A549 (cell line): ENCODE data around the genes POTEB3 and OR4M2.

DNA sequence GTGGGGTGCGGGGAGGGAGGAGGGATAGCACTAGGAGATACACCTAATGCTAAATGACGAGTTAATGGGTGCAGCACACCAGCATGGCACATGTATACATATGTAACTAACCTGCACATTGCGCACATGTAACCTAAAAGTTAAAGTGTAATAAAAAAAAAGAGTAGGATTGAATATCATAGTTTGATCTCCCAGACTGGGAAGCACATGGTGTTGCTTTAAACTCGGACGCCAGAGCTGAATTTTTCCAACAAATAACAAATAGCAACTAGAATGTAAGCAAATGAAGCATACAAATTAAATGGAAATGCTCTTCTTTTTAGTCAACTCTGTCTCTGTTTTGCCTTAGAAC lies 157.1 kb downstream of the GOLGA6L6 start:
- PRO-cap: no peak
CAGE:
- cytosol, long polyA plus RNA: no peak
- long polyA plus RNA: no peak
- nucleus, long polyA plus RNA: no peak

- PRO-cap: no peak
CAGE:
- cytosol, long polyA plus RNA: no peak
- long polyA plus RNA: no peak
- nucleus, long polyA plus RNA: no peak
Observed at GRCh38 chr15:21440258-21440937, at the start of gene POTEB3. Gene POTEB3 (minus strand): TSS chr15:21440499.

GRCh38 chr15:22080175-22080775 lies at the start of gene OR4M2:
Gene OR4M2 (plus strand): TSS chr15:22080527.
- PRO-cap: no peak
CAGE:
- cytosol, long polyA plus RNA: no peak
- long polyA plus RNA: no peak
- nucleus, long polyA plus RNA: no peak

- PRO-cap: no peak
CAGE:
- cytosol, long polyA plus RNA: no peak
- long polyA plus RNA: no peak
- nucleus, long polyA plus RNA: no peak
Observed at GRCh38 chr15:22227993-22228576, 133.8 kb downstream of the OR4N4 start.

DNA sequence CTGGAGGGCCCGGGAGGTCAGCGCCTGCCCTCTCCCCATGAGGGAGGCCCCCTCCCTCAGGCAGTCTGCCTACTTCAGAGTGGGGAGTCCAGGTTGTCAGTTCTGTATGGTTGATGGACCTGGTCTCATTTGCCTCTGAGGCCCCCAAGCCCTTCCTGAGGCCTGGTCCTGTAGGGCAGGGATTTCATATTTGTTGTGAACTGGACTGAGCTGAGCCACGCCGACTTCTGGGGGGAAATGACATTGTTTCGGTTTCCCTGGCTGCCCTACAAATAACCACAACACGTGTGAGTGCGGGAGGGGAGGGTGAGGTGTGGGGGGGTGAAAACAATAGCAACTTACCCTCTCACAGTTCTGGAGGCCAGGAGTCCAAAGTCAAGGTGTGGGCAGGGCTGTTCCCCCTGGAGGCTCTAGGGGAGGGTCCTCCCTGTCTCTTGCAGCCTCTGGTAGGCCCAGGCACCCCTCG lies 160.3 kb downstream of the OR4N4 start:
- PRO-cap: no peak
CAGE:
- cytosol, long polyA plus RNA: no peak
- long polyA plus RNA: no peak
- nucleus, long polyA plus RNA: no peak

GRCh38 chr15:22837464-22837850 lies 1.0 kb upstream of the NIPA2 start:
- PRO-cap: no peak
CAGE:
- cytosol, long polyA plus RNA: no peak
- long polyA plus RNA: no peak
- nucleus, long polyA plus RNA: no peak

DNA sequence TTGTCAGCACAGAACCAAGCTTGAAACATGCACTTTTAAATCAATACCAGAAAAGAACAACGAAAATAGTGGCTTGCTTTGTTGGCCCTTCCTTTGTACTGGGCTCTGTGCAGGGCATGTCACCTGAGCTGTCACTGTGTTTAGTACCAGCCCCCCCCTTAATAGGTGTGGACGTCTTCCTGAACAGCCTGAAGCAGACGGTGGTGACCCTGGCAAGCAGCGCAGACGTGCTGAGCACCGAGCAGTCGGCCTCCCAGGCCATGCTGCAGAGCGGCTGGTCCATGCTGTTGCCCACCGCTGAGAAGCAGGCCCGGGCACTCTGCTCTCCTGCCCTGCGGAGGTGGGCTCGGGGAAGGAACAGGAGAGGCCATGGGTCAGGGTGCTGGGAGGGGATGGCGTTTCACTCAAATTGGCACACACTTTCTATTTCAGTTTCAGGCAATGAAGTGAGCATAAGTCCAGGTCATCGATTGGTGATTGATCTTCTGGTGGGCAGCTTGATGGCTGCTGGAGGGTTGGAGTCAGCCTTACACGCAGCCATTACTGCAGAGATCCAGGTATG lies 22.7 kb downstream of the GOLGA6L26 start:
- PRO-cap: no peak
CAGE:
- cytosol, long polyA plus RNA: no peak
- long polyA plus RNA: no peak
- nucleus, long polyA plus RNA: no peak

- PRO-cap: no peak
CAGE:
- cytosol, long polyA plus RNA: no peak
- long polyA plus RNA: no peak
- nucleus, long polyA plus RNA: no peak
Observed at GRCh38 chr15:23713822-23714317, 26.8 kb upstream of the NDN start.

DNA sequence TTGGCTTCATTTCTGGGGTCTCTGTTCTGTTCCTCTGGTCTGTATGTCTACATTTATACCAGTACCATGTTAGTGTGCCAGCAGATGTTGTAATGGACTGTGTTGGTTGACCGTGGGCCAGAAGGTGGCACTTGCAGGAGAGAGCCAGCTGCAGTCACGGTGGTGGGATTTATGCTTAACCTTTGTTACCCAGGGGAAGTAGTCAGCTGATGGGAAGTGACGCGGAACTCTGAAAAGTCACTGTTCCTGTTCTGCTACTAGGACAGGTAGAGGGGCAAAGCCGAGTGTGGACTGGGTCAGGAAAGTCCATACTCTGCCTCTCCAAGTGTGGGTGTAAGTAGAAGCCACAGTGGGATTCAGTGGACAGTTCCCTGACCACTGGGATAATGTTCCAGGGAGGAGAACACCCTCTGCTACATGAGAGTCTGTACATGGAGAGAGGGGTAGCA lies 420.5 kb upstream of the NDN start:
- PRO-cap: no peak
CAGE:
- cytosol, long polyA plus RNA: no peak
- long polyA plus RNA: no peak
- nucleus, long polyA plus RNA: no peak

DNA sequence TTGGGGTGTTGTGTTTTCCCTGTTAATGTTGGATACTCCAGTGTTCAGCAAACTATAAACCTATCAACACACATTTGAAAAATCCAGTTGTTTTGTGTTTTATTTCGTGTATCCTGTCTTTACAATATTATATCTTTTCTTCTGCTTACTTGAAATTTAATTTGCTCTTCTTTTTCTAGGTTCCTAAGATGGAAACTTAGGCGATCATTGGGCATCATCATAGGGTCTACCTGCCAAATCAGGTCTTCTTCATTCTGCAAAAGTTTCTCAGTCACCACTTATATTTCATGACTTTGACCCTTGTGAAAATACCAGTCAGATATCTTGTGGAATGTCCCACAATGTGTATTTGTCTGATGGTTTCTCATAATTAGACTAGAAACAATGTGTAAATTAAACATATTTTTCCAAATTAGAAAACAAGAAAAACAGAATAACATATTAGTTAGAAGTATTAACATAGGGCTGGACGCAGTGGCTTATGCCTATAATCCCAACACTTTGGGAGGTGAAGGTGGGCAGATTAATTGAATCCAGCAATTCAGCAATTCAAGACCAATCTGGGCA lies 102.5 kb upstream of the SNRPN start:
- PRO-cap: no peak
CAGE:
- cytosol, long polyA plus RNA: no peak
- long polyA plus RNA: no peak
- nucleus, long polyA plus RNA: no peak

DNA sequence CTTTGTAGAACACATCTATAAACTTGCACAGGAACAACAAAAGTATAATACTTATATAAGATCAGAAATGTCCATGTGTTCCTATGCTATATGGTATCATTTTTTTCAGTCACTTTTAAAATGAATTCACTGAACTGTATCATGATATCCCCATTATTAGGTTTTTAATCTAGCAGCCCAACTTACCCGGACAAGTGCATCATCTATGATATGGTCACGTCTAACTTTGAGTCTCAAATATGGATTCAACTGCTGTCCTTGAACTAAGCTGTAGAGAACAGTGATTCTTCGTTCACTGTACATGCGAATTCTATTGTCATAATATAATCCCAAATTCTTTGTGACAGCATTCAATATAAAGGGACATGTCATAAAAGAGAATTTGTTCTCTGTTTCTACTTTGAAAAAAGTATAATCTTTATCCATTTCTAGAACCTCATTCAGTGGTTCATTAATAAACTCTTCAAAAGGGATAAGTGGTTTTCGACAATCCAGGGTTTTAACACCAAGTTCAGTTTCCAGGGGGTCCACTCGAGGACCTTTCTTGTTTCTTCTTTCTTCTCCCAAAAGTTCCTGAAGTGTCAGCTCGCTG lies 68.3 kb downstream of the UBE3A start:
- PRO-cap: no peak
CAGE:
- cytosol, long polyA plus RNA: no peak
- long polyA plus RNA: no peak
- nucleus, long polyA plus RNA: no peak

DNA sequence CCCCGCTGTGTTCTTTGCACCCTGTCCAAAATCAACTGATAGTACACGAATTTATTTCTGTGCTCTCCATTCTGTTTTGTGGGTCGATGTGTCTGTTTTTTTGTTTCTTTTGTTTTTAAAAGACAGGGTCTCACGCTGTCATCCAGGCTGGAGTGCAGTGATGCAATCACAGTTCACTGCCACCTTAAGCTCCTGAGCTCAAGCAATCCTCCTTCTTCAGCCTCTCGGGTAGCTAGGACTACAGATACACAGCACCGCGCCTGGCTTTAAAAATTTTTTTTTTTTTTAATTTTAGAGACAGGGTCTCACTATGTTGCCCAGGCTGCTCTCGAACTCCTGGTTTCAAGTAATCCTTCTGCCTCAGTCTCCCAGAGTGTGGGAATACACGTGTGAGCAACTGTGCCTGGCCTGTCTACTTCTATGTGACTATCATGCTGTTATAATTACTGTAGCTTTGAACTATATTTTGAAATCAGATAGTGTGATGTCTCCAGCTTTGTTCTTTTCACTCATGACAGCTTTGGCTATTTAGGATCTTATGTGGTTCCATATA lies 39.3 kb downstream of the UBE3A start:
- PRO-cap: no peak
CAGE:
- cytosol, long polyA plus RNA: no peak
- long polyA plus RNA: no peak
- nucleus, long polyA plus RNA: no peak

- PRO-cap: bidirectional peak, plus-strand start at chr15:25439206, minus-strand start at chr15:25438988
CAGE:
- cytosol, long polyA plus RNA: no peak
- long polyA plus RNA: no peak
- nucleus, long polyA plus RNA: no peak
Observed at GRCh38 chr15:25439136-25439442, 265 bp upstream of the UBE3A start.

DNA sequence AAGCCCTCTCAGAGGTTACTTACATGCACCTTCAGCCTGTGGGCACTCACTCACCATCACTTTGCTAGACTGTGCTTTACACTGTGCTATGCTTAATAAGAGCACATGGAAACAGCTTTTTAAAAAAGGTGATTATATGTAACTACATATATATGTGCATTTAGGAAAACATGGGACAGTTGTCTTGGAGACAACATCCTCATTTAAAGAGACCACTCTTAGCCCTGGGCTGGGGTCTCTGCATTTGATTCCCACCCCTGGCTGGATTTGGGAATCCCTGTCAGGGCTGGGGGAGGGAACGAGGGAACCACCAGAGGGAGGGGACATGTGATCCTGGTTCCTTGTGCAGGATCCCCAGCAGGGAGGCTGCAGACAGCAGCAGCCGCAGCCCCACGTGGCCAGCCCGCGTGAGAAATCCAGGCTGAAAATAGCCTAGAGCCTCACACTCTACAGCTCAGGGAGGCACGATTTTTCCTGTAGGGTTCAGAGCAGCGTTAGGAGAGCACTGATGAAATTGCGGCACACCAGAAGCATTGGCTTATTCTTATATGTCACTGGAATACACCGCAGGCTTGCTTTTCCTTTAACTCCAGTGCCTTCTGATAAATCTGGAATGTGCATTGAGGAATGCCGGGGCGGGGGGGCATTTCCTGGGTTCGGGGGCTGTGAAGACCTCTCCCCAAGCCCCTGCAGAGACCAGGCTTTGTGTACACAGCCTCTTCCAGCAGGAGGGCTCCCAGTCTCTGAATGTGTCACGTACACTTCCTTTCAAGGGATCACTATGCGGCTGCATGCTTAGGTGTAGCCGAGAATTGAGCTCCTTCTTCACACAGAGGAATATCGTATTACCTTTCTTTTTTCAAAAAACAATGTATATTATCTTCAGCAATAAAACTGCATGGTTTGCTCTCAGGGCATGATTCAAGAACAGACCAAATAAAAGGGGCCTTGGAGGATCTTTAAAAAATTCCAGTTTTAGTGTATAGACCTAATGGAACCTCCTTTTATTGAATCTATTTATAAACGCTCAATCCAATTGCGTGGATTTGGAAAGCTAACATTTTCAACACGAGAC lies 193.1 kb downstream of the ATP10A start:
- PRO-cap: no peak
CAGE:
- cytosol, long polyA plus RNA: no peak
- long polyA plus RNA: no peak
- nucleus, long polyA plus RNA: no peak

DNA sequence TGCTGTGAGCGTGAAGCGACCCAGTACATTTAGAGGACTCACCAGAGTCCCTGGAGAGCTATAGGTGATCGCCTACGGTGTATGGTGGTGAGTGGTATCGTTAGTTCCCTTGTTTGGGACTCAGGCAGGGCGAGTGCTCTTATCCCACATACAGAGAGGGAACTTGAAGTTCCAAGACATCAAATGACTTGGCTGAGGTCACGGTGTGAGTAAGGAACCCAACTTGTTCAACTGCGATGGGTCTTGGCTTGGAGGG lies 178.8 kb downstream of the ATP10A start:
- PRO-cap: no peak
CAGE:
- cytosol, long polyA plus RNA: no peak
- long polyA plus RNA: no peak
- nucleus, long polyA plus RNA: no peak

DNA sequence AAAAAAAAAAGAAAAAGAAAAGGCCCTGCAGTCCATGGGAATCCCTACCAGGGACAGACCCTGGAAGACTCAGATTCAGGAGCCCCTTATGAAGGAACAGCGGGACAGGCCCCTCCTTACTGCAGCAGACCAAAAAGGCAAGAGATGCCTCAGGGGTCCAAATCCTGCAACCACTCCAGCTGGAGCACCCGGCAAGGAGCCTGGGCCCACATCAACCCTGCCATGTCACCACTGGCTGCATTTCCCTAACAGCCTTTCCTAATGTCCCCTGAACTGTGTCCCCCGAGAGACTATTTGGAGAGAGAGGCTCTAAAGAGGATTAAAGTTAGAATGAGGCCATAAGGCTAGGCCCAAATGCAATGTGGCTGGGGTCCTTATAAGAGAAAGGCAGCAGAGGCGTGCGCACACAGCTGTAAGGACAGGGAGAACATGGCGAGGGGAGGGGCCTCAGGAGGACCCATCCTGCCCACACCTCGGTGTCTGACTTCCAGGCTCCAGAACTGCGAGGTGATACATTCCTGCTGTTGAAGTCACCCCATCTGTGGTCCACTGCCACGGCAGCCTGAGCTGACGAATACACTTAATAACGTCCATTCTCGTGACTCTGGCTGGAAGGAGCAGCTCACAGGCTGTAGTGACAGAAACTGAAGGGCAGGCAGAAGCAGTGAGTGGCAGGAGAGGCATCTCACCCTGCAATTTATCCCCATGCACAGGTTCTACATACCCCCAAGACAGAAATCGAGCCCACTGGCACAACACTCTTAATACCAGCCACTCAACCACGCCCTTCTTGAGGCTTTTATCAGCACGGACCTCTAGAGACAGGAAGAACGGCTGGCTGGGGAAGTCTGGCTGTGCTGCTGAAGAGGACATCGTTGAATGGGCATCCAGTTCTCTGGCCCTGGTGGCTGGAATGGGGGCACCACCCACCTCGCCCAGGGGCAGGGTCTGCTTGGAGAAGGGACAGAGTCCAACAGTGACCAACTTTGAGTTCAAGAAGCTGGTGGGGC lies 77.9 kb downstream of the ATP10A start:
- PRO-cap: no peak
CAGE:
- cytosol, long polyA plus RNA: no peak
- long polyA plus RNA: no peak
- nucleus, long polyA plus RNA: no peak

- PRO-cap: no peak
CAGE:
- cytosol, long polyA plus RNA: no peak
- long polyA plus RNA: no peak
- nucleus, long polyA plus RNA: no peak
Observed at GRCh38 chr15:26261286-26262071, 398.4 kb upstream of the ATP10A start.

DNA sequence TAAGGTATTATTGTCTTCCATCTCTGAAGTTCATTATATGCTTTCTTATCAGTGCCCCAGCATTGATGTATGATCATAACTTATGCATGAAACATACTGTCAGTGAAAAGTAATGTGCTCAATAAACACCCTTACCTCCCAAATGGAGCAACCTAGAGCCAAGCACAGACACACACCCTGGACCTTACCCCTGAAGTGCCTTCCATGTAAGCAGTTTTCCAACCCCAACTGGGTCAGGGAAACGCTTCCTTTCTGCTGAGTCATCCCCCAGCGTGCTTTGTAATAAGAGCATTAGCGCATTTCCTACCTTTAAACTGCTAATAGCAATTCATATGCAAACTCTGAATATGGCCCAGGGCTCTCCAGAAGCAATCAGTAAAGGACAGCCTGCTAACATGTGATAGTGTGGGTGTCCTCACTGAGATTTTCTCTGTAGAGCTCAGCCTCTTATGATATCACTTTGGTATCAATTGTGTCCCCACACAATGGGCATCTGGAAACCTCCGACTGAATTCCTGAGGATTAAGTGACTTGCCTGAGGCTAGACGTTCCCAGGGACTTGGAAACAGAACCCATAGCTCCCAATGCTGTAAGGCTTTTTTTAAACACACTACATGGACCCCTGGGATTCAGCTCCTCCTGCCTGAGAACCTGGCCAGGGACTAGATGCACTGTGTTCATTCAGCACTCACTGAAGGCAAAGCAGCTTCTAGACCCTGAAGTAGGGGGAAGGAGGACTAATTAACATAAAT lies 5.7 kb downstream of the GABRB3 start:
- PRO-cap: no peak
CAGE:
- cytosol, long polyA plus RNA: no peak
- long polyA plus RNA: no peak
- nucleus, long polyA plus RNA: no peak

DNA sequence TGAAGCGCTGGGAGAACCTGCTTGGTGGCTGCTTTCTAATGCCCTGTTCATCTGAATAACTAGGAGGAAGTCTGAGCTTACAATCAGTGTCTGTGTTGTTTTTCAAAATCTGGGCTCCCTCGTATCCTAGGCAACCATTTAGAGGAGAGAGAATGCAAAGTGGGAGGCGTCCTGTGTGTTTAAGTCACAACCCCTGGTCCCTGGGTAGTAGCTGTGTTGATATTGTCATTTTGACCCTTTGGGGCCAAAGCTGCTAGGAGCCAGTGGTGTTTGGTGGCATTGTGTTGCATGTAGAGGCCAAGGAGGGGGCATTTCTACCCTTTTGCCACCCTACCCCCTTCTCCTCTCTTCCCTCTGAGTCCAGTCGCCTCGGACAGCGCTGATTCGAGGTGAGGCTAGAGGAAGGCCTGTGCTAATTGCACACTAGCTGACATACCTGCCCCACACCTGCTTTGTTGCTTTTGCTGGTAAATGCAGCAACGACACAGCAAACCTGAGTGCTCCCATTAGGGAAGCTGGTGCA lies 100.0 kb downstream of the GABRG3 start:
- PRO-cap: no peak
CAGE:
- cytosol, long polyA plus RNA: no peak
- long polyA plus RNA: no peak
- nucleus, long polyA plus RNA: no peak

DNA sequence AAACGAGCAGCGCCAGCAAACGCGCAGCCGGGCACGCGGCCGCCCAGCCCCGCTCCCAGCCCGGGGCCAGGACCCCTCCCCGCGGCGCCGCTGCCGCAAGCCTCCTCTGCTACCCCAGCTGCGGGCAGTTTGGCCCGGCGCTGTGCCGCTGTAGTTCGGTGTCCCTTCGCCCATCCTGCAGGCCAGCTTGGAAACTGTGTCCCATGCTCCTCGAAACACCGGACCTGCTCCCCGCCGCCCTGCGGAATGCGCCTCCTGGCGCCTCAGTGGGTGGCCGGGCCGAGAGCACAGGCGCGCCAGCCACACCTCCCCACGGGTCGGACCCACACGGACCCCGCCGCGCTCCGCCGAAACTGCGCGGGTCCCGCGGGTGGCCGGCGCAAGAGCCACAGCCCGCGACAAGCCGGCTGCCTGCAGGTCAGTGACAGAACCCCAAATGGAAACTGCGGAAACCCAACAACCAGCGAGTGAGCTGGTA lies 2.2 kb downstream of the OCA2 start:
- PRO-cap: no peak
CAGE:
- cytosol, long polyA plus RNA: no peak
- long polyA plus RNA: no peak
- nucleus, long polyA plus RNA: no peak